Esophagus squamous epithelium (tissue), 4 donors: ENCODE measurements around a stretch of chr16.

GRCh38 chr16:75506524-75507152 lies 11.4 kb upstream of the CHST6 start:
- PRO-cap, result bidirectional peak, plus-strand start at chr16:75506851, minus-strand start at chr16:75506756
- RAMPAGE, long total RNA, 4 experiments, result no peak in any of the 4 experiments

DNA sequence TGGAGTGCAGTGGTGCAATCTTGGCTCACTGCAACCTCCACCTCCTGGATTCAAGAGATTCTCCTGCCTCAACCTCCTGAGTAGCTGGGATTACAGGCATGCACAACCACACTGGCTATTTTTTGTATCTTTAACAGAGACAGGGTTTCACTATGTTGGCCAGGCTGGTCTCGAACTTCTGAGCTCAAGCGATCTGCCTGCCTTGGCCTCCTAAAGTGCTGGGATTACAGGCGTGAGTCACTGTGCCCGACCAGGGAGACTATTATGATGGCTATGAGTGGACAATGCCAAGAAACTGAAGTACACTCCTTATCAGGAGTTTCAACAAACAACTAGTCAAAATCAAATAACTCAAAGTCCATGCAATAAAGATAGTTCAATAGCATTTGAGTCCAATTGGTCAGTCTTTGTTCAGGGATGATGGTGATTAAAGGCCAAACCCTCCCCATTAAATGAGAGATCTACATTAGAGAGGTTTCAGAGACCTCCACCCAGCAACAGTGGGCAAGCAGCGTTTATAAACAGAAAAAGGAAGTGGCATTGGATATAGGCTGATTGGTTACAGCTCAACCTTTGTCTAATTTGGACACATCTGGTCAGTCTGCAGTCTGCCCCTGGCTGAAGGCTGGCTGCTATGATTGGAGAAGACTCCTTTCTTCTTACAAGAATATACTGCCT lies 8.1 kb downstream of the CHST5 start:
- PRO-cap, result no peak
- RAMPAGE, long total RNA, 4 experiments, result no peak in any of the 4 experiments

DNA sequence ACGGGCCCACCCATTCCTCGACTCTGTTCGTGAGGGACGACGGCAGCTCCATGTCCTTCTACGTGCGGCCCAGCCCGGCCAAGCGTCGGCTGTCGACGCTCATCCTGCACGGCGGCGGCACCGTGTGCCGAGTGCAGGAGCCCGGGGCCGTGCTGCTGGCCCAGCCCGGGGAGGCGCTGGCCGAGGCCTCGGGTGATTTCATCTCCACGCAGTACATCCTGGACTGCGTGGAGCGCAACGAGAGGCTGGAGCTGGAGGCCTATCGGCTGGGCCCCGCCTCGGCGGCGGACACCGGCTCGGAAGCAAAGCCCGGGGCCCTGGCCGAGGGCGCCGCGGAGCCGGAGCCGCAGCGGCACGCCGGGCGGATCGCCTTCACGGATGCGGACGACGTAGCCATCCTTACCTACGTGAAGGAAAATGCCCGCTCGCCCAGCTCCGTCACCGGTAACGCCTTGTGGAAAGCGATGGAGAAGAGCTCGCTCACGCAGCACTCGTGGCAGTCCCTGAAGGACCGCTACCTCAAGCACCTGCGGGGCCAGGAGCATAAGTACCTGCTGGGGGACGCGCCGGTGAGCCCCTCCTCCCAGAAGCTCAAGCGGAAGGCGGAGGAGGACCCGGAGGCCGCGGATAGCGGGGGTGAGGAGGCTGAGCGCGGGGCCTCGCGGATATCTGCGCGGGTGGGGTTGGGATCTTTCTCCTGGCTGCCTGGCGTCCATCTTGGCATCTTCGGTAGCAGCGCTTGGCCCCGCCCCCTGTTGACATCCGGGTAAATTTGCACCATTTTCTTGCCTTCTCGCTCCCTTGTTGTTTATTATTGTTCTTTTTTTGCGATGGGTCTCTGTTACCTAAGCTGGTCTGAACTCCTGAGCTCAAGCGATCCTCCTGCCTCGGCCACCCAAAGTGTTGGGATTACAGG lies 602 bp downstream of the TERF2IP start:
- PRO-cap, result bidirectional peak, plus-strand start at position 817 of the sequence, minus-strand start at position 731 of the sequence
- RAMPAGE, long total RNA, 4 experiments, result no peak in any of the 4 experiments

DNA sequence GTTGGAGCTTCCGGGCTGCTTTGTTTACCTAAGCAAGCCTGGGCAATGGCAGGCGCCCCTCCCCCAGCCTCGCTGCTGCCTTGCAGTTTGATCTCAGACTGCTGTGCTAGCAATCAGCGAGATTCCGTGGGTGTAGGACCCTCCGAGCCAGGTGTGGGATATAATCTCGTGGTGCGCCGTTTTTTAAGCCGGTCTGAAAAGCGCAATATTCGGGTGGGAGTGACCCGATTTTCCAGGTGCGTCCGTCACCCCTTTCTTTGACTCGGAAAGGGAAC lies 101.1 kb upstream of the CPHXL start:
- PRO-cap, result no peak
- RAMPAGE, long total RNA, 4 experiments, result no peak in any of the 4 experiments

DNA sequence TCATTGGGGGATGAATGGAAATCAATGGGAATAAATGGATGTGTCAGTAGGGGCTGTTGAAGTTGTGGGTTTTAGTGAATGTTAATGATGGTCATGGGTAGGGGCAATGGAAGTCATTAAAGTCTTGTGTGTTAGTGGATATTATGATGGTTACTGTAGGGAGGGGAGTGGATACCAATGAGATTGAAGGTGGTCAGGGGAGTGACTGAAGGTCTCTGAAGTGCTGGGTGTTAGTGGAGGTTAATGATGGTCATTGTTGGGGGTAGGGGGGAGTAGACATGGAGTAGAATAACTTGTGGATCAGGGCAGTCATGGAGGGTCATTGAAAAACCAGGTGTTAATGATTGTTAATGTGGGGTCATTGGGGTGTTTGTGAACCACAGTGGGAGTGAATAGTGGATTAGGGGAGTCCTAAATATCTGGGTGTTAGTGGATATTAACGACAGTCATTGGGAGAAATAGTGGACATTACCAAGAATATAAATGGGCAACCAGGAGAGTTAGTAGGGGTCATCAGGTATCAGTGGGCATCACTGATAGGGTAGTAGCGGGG lies 1.5 kb downstream of the MON1B start:
- PRO-cap, result no peak
- RAMPAGE, long total RNA, 4 experiments, result no peak in any of the 4 experiments

- PRO-cap, result no peak
- RAMPAGE, long total RNA, 4 experiments, result no peak in any of the 4 experiments
Observed at GRCh38 chr16:77298472-77298846, 99.3 kb downstream of the SYCE1L start.

DNA sequence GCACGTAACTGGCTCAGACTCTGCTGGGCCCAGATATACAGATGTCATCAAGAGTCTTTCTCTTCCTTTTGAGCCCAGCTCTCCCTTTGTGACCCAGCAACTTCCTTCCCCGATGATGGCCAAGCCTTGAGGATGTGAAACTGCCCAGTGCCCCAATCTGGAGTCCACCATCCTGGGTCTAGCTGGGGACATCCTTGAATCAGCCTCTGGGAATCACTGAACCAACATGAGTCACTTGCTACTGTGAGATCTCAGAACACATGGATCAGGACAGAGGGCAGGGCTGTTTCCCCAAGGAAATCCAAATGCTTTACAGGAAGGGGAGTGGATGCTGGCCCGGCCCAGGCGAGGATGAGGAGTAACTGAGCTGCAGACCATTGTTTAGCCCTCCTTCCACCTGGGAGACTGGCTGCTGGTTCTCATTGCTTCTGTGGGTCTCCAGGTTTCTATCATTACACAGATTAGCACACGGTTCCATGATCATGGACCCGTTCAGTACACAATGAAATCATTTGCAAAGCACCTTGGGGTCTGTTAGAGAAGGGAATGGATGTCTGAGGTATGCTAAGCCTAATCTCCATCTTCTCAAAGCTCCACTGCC lies 547.6 kb downstream of the WWOX start:
- PRO-cap, result no peak
- RAMPAGE, long total RNA, 4 experiments, result no peak in any of the 4 experiments

DNA sequence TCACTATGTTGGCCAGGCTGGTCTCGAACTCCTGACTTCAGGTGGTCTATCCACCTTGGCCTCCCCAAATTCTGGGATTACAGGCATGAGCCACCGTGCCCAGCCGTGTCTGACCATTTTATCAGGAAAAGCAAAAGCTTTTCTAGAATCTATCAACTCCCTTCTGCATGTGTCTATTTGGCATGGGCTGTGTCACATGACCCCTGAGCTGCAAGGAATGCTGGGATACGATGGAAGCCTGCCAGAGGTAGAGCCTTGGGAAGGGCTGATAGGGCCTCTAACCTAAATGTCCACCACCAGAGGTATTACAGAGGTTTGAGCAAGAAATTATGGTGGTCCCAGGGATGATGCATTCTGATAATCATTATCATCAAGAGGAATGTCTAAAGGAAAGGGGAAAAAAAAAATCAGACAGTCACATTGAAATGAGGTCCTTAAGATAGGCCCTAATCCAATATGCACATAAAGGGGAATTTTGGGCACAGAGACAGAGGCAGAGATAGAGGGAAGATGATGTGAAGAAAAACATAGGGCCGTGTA lies 616.3 kb downstream of the WWOX start:
- PRO-cap, result no peak
- RAMPAGE, long total RNA, 4 experiments, result no peak in any of the 4 experiments

GRCh38 chr16:78827916-78828456 lies 728.5 kb downstream of the WWOX start:
- PRO-cap, result no peak
- RAMPAGE, long total RNA, 4 experiments, result no peak in any of the 4 experiments

- PRO-cap, result no peak
- RAMPAGE, long total RNA, 4 experiments, result no peak in any of the 4 experiments
Observed at GRCh38 chr16:79229144-79229691, 371.3 kb downstream of the MAF start.

DNA sequence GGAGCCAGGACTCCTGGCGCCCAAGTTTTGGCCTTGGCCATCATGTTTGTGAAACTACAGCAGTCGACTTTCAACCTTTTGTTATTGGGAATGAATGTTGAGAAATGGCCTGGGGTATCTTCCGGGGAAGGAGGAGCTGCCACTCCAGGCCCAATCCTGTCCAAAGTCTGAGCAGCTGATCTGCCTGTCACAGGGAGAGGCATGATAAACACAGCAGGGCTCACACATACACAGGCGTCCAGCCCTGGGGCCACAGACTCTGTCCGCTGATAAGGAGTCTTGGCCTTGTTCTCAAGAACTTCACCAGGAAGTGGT lies 199.8 kb downstream of the MAF start:
- PRO-cap, result no peak
- RAMPAGE, long total RNA, 4 experiments, result no peak in any of the 4 experiments

DNA sequence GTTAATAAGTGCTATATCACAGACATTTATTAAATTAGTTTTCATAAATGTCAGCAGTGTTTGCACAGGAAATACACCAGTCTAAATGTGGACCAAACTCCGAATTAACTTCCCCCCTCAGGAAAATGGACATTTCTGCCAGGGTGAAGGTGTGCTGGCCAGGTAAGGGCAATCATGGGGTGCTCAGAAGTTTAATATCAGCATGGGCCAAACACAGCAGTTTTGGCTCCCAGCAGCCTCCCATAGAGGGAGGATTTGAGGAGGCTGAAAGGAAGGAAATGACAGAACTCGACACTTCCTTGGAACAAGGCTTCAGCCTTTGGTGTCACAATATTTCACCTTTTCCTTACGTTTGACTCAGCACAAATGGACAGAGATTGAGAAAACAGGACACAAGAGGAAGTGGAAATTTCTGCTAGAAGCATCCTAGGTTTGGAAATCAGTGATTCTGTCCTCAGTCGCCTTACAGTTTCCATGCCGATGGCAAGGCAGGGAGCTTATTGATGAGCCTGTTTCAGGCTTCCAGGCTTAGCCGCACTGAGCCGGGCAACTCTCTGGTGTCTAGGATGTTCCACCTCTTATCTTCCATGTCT lies 181.4 kb downstream of the MAF start:
- PRO-cap, result no peak
- RAMPAGE, long total RNA, 4 experiments, result no peak in any of the 4 experiments

- PRO-cap, result unidirectional peak, plus-strand start at chr16:79509375
- RAMPAGE, long total RNA, 4 experiments, result no peak in any of the 4 experiments
Observed at GRCh38 chr16:79508886-79509717, 91.4 kb downstream of the MAF start.

DNA sequence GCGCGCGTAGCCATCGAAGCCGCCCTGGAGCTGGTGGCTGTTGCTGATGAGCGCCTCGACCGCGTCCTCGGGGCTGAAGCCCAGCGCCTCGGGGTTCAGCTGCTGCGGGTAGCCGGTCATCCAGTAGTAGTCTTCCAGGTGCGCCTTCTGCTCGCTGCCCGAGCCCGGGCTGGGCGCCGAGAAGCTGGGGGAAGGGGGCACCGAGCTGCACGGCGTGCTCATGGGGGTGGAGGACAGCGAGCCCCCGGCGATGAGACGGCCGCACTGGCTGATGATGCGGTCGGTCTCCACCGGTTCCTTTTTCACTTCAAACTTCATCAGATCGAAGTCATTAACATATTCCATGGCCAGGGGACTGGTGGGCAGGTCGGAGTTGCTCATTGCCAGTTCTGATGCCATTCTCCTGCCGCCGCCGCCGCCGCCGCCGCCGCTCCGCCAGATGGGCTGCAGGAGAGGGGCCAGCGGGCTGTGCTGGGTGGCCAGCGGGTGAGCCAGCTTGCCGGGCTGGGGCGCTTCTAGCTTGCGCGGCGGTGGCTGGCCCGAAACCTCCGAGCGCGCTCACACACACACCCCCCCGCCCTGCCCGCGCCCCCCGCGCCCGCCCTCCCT lies 929 bp downstream of the MAF start:
- PRO-cap, result unidirectional peak, minus-strand start at position 276 of the sequence; bidirectional peak, plus-strand start at position 438 of the sequence, minus-strand start at position 276 of the sequence; bidirectional peak, plus-strand start outside the sequence, minus-strand start at position 536 of the sequence
- RAMPAGE, long total RNA, 4 experiments, result start-site peak on the minus strand in 1 of 4 experiments, centred at position 542 of the sequence, 48 reads per replicate

- PRO-cap, result no peak
- RAMPAGE, long total RNA, 4 experiments, result no peak in any of the 4 experiments
Observed at GRCh38 chr16:79723294-79724423, 123.1 kb upstream of the MAF start.

- PRO-cap, result bidirectional peak, plus-strand start at chr16:79768074, minus-strand start at chr16:79768057; bidirectional peak, plus-strand start at chr16:79768246, minus-strand start at chr16:79768199
- RAMPAGE, long total RNA, 4 experiments, result no peak in any of the 4 experiments
Observed at GRCh38 chr16:79767766-79768461, 167.4 kb upstream of the MAF start.

DNA sequence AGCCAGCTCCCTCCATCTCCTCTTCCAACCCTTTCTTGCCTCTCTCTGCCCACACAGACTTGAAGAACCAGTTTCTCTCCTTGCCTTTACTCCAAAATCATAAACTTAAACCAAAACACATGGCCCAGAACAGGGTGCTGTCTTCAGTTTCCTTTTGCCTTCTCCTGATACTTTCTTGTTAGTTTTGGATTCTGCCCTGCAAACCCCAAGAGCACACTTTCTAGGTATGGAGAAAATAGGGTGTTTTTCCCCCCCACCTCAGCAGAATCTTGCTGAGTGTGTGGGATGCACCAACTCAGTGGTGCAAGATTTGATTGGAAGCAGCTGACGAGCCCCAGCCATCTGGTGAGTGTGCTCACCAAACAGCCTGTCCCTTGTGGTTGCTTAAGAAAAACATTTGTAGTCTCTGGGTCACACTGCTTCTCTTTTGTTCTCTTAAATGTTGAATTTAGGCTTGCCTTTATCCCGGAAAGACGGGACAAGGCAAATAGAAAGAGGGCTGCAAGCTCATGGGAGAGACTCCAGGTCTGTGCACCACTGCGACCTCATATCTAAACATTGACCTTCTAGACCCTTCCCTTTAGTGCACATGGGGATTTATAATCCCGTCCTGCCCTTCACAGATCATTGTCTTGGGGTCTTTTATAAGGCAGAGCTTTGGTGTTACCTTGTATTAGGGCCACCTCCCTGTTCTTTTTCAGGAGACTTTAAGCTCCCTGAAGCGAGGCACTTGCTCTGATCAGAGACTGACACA lies 176.0 kb upstream of the MAF start:
- PRO-cap, result no peak
- RAMPAGE, long total RNA, 4 experiments, result no peak in any of the 4 experiments

- PRO-cap, result no peak
- RAMPAGE, long total RNA, 4 experiments, result no peak in any of the 4 experiments
Observed at GRCh38 chr16:79930909-79931118, 330.3 kb upstream of the MAF start.

DNA sequence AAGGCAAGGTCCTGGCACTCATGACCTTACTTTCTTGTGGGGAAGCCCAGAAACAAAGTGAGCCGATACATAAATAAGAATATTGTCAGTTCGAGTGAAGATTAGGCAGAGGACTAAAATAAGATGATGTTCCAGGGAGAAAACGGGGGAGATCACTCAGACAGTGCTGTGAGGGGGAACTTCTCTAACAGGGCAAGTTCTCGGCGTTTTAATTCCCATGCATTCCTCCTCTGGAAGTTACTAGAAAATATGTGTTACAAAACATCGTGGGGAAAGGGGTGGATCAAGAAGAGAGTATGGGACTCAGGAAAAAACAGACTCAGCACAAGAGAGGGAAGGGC lies 463.8 kb upstream of the DYNLRB2 start:
- PRO-cap, result no peak
- RAMPAGE, long total RNA, 4 experiments, result no peak in any of the 4 experiments

- PRO-cap, result no peak
- RAMPAGE, long total RNA, 4 experiments, result no peak in any of the 4 experiments
Observed at GRCh38 chr16:80526481-80526864, 14.3 kb upstream of the DYNLRB2 start.